Skeletal muscle satellite cell (primary cell): Measurements from ENCODE around the gene NOS1AP.

- CAGE, long polyA plus RNA = no peak
Observed at GRCh38 chr1:161548271-161549191, 1.1 kb downstream of the FCGR3A start.

GRCh38 chr1:161612326-161613267, 18.4 kb downstream of the FCGR3B start:
- CAGE, long polyA plus RNA = no peak

DNA sequence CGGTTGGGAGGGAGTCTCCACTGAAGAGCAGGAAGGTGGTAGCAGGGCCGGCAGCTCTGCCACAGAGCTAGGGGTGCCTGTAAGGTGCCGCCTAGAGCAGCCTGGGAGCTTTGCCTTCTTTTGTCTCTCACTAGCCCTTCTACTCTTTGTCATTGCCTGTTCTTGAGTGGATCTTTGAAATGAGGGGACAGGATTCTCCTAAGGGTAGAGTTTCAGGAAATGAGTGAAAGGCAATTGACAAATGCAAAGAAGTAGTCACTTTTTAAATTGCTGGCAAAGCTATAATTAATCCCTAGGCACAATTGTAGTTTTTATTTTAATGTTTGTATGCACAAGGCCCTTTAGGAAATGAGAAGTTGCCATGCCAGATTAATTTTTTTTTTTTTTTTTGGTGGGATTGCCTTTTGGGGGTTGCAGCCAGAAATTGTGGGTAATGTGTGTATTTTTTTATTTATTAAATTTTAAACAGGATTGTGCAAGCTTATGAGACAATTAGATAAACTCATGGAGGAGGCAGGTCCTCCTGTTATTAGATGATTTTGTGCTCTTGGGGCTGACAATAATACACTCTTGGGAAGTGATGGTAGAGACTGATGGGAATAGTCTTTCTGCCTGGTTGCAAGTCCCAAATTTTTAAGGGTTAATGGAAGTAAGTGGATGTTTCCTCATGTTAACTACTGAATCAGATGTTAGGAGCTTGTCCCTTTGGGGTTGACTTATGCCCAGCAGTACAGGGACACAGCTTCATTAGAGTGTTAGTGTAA, 62.3 kb downstream of the OLFML2B start:
- CAGE, long polyA plus RNA = no peak

- CAGE, long polyA plus RNA = no peak
Observed at GRCh38 chr1:162069225-162070498, at the start of gene NOS1AP. Gene NOS1AP (plus strand): TSS chr1:162069691.

GRCh38 chr1:162295377-162295635, 81.3 kb downstream of the SPATA46 start:
- CAGE, long polyA plus RNA = no peak

GRCh38 chr1:162306113-162306330, 70.6 kb downstream of the SPATA46 start:
- CAGE, long polyA plus RNA = no peak

DNA sequence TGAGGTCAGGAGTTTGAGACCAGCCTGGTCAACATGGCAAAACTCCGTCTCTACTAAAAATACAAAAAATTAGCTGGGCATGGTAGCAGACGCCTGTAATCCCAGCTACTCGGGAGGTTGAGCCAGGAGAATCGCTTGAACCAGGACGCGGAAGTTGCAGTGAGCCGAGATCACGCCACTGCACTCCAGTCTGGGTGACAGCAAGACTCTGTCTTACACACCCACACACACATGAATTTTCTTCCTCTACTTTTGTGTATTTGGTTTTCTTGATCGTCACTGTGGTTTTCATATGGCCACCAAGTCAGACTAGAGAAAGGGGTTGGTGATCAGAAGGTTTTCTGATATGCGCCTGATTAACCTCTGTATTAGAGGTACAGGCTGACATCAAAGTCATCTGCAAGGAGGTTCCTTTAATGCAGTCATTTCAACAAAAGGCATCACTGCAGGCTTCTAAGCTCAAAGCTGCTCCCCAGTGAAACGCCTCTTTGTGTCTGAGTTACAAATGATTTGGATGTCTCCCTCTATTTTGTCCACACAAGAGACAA, 11.1 kb downstream of the SH2D1B start:
- CAGE, long polyA plus RNA = no peak

DNA sequence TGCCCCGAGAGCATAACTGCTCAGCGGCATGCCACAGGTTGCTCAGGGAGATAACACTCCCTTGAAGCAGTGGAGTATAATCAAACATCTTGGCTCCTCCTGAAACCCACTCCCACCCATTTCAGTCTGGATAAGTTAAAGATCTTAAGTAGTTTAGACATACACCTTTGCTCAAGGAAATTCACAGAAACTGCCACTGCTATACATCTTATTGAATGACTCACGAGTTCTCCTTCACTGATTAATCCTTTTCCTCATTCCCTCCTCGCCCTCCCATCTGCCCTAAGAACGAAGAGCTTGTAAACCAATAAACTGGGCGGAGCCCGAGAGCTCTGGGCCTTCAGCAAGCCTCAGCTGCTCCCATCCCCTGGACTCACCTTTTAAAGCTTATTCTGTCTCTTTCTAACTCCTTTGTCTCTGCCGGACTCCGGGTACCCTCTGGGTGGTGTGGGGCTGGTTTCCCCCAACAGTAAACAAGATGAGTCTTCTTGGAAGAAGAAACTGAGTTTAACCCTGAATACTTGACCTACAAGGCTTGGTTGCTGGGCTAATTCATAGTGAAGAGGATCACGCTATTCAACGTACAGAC, 7.6 kb upstream of the SH2D1B start:
- CAGE, long polyA plus RNA = no peak

DNA sequence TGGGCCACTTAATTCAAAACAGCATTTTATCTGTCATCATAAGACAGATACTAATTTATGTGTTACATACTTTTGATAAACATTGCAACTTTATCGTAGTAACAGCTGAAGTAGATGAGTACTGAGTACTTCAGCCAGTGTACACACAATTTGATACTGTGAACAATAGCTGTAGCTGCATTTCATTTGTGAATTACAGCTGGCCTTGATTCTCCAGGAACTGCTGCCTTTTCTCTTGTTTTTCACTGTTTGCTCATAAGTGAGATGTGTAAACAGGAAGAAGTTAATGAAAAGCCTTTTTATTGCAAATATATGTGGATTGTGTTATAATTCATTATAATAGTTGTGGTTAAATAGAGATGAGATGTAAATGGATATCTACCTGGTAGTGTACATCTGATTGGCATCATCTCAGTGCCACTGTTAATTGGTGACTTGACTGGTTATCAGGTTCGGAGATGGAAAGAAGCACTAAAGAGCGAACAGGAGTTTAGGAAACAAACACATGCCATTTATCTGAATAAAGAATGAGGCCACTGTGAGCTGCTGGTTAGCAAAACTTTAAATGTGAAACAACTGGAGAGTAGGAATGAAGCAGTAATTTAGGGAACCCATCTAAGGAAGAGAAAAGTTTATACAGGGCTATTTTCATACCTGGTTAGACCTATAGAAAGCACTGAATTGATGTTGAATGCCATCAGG, 10.4 kb downstream of the UAP1 start:
- CAGE, long polyA plus RNA = no peak

GRCh38 chr1:162579229-162579694, 17.7 kb downstream of the UAP1 start:
- CAGE, long polyA plus RNA = no peak

GRCh38 chr1:162632665-162633078, 408 bp downstream of the DDR2 start:
- CAGE, long polyA plus RNA = no peak

DNA sequence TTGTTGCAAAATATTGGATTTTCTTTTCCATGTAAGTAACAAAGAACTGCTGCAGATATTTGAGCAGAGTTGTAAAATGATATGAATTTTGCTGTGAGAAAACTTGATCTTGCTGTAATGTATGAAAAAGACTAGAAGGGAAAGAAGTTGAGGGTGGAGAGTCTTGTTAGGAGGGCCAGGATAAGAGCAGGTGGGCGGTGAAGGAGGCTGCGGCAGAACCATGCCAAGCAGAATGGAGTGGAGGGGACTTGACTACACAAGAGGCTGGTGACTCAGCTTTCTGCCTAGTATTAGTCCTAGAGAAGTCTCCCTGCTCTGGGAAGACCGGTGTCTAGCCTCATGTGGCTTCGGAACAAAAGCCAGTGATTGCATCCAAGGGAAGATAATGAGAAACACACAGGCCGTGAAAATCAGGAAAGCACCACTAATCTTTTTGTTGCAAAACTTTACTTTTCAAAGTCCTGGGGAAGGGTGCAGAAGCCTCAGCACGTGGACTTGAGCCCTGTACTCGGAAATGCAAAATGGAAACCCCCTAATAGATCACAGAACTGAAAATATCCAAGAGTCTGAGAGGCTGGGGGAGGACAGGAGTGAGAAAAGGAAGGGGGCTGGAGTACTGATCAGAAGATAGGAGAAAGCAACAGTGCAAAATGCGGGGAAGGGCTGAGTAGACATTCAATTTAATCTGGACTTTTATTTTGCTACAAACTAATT, 31.3 kb downstream of the DDR2 start:
- CAGE, long polyA plus RNA = no peak

DNA sequence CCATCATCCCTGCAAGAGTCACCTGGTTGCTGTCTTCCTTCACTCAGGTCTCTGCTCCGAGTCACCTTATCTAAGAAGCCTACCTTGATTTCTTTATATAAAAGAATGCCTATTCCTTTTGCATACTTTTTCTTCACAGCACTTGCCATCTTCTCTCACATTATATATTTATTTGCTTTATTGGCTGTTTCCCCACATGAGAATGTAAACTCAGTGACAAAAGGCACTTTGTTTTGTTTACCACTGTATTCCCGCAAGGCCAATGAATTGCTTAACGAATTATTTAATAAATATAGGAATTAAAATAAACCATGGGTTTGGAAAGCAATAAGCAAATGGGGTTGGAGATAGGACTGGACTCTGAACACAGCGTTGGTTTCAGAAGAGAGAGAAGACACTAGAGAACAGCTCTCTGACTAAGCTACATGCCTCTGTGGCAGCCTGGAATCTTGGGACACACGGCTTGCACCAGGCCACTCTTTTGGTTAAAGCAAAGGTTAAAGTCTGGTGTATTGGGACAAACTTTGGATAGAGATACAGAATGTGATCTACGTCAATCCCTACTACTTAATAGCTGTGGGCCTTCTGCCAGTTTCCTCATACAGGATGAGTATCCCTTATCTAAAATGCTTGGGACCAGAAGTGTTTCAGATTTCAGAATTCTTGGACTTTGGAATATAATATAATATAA, 49.9 kb upstream of the HSD17B7 start:
- CAGE, long polyA plus RNA = no peak

DNA sequence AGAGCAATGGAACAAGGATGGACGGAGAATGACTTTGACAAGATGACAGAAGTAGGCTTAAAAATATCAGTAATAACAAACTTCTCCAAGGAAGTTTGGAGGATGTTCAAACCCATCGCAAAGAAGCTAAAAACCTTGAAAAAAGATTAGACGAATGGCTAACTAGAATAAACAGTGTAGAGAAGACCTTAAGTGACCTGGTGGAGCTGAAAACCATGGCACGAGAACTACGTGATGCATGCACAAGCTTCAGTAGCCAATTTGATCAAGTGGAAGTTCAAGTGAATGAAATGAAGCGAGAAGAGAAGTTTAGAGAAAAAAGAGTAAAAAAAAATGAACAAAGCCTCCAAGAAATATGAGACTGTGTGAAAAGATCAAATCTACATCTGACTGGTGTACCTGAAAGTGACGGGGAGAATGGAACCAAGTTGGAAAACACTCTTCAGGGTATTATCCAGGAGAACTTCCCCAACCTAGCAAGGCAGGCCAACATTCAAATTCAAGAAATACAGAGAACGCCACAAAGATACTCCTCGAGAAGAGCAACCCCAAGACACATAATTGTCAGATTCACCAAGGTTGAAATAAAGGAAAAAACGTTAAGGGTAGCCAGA, 43.3 kb upstream of the HSD17B7 start:
- CAGE, long polyA plus RNA = no peak

- CAGE, long polyA plus RNA = no peak
Observed at GRCh38 chr1:162772671-162773209, 17.8 kb upstream of the HSD17B7 start.

GRCh38 chr1:162780041-162781120, 10.1 kb upstream of the HSD17B7 start:
- CAGE, long polyA plus RNA = no peak

DNA sequence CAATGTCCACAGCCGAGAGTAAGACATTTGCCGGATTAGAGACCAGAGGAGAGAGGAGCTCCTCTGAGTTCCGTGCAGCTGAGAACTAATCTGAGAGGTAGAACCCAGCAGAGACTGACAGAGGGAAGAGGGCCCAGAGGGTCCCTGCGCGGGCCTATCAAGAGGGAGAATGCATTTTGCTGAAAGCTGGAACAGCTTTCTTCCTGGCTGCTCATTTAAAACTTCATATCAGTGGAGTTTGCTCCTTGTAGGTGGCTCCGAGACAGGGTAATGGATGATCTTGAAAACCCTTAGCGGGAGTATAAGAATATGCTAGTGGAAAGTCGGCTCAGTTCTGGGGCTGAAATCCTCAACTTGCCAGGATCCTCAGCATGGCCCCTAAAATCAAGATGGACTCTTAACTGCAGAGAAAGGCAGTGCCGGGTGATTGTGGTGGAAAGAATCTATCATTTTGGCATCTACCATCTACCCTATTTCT, 27.5 kb downstream of the RGS5 start:
- CAGE, long polyA plus RNA = no peak

DNA sequence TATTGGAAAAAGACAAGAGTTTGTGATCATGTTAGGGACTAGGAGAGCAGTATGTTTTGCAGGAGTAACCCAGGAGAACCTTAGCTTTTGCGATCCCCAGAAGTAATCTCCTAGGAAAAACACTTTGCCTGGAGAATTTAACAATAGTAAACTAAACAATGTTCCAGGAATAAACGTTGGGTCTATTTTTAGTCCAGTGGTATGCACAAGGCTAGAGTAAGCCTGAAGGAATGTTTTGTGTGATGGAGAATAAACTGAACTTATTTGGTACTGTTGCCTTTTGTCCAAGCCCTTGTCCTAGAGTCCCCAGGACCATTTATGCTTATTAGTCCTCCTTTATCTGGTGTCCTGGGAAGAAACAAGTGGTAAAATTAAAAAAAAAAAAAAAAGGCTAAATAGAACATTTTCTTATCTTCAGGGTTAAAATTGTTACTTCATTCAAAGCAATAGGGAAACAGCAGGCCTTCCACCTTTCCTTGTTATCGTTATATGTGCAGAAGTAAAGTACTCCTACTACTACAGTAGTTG, 28.7 kb upstream of the RGS5 start:
- CAGE, long polyA plus RNA = no peak

DNA sequence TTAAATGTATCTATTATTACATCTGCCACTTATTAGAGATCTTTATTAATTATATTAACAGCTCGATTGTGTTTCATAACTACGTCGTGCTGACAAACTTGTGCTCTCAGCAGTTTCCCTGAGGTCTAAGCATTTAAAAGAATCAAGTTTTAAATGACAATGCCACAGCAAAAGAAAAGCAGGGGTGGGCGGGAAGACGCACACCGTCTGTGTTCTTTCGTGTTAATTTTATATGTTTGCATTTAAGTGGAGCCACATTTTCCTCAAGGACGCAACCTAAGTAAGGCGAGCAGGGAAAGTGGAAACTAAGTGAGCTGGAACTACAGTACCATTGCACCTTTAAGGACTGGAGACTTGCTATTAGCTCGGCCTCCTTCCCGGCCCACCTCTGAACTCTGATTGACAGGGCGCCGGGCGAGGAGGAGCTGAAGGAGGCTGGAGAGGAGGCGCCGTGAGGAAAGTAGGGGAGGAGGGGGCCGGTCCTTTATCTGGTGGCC, 450 bp upstream of the PBX1 start:
- CAGE, long polyA plus RNA = no peak

DNA sequence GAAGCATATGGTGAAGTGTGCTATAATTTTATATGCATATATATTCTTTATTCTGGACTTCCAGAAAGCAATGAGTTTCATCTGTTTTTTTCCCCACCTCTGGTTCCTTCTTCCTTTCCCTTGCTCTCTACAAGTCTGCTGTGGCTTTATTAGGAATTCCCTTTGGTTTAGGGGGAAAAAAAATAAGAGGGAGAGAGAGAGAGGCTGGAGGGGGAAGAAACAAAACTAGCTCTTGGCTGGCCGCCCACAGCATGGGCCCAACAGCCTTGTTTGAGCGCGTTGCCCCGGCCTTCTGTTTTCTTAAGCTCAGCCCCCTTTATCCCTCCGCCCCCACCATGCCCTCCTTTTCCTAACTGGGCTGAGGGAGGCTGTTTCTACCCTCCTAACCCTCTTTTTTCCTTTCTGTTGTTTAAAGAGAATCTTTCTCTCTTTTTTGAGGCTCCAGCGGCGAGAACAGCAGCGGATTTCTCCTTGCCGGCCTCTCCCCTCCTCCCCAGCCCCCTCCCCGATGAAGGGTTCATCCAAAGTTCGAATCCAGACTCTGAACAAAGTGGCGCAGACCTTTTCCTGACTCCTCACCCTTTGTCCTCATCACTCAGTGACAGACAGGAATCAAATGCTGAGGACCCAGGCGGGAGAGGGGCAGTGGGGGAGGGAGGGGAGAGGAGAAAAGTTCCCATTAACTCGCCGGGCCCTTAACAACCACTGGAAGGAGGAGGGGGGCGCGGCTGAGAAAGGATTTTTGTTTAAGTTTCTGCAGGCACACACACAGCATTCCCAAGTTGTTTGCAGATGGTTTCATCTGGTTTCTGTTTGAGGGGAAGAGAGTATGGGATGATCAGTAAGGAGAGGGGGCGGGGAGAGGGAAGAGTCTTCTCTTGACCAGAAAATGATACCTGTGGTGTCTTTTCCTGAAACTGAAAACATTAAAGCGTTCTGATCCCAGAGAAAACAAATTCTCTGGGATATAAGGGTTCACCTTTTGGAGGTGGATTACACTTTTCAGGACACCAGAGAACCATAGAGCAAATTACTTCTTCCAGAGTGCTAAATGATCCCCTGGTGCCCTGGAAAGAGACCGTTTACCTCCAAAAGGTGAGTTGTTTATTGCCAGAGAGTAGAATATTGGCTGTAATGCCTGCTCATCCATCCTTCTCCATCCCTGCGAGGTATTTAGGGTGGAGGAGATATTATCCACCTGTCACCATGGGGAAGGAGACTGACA, 29.9 kb downstream of the PBX1 start:
- CAGE, long polyA plus RNA = no peak